CD14-positive monocyte (primary cell): ENCODE data around the genes DENND2A and AGK.

GRCh38 chr7:140083933-140084637 lies 21.3 kb upstream of the PARP12 start:
- CAGE, long polyA plus RNA, result no peak

DNA sequence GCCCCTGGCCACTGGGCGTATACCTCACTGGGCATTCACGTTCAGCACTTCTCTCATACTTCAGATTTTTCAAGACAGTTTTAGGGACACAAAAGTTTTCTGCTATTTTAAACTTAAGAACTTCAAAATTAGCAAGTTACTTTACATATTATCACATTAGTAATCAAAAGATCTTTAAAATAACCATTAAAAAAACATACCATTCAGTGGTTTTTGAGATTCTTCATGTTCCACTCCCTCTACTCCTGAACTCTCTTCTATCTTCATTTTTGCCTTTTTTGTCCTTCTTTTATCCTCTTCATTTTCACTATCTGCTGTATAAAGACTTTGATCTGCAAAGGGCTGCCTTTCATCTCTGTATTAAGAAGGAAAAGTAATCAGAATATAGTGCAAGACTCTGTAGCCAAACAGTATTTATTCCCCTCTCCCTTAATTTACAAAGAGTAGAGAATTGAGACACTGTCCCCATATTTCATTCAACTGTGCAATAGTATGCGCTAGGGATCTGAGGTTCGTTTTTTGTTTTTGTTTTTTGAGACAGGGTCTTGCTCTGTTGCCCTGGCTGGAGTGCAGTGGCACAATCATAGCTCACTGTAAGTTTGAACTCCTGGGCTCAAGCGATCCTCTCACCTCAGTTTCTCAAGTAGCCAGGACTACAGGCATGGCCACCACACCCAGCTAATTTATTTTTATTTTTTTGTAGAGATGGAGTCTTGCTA lies 36.1 kb upstream of the PARP12 start:
- CAGE, long polyA plus RNA, result no peak

- CAGE, long polyA plus RNA, result no peak
These were observed 55.1 kb upstream of the KDM7A start for GRCh38 chr7:140231781-140232457.

DNA sequence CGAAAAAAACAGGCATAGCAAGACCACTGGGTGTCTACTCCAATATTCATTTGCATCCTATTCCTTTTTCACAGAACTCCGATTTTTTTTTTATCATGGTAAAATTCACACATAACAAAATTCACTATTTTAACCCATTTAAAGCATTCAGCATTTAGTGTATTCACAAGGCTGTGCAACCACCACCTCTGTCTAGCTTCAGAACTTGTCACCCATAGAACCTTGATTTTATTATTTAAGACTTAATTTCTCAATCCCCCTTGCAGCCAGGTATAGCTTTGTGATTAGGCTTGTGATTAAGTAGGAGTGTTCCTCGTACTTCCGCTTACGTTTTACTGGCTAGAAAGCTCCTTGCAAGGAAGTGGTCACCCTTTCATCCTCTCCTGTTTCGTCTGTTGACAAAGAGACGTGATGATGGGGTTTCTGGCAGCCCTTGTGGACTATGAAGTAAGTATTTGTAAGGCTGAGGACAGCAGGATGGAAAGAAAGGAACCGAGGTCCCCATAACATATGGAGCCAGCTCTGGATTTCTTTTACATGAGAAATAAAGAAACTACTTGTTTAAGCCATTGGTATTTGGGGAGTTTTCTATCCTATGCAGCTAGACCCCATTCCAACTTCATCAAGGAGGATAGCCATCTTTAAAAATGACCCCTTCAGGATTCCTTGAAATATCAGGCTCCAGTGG lies 86.5 kb upstream of the KDM7A start:
- CAGE, long polyA plus RNA, result no peak

DNA sequence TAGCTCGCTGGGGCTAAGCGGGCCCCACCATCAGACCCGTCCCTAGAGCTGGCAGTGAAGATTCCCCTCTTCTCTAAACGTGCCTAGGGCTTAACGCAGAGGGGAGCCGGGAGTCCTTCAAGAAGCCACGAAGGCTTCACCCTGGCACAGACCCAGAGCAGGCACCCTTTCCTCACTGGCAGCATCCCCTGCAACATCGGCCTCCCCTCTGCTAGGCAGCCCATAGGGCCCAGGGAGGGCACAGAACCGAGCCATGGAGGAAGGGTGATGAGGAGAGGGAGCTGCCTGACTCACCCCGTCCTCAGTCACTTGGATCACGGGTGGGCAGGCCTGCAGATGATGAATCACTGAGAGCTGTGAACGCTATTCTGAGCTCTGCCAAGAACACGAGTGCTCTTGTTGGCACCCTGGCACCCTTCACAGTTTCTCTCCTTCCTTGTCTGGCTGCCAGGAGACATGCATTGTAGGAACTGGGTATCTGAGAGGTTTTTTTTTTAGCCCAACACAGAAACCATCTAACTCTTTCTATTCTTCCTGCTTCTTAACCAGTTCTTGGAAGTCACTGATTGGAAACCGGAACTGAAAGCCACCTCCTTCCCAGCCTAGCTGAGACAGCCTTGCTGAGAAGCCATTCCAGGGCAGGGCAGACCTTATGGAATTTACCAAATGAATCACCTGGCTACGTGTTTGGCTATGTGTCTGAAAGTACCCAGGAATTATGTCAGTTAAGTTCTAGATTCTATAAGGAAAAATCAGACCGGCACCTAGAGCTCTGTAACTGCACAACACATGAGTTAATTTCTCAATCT lies 82.2 kb downstream of the SLC37A3 start:
- CAGE, long polyA plus RNA, result no peak

DNA sequence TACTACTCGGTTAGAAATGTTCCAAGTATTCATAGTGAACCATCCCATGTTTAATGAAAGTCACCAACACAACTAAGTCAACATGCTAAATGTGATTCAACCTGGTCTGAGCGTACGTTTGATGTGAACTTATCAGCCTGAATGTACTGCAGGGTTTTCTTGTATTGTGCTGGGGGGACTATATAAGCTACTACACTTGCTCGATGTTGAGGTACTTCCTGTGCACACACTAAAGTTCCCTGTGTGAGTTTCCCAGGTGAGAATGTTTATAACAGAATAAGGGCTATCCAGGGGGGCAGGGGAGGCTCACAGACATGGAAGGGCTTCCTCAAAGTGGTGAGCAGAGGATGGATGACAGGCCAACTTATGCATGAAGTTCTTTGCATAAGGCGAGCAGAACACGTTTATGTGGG lies 22.0 kb downstream of the SLC37A3 start:
- CAGE, long polyA plus RNA, result no peak

DNA sequence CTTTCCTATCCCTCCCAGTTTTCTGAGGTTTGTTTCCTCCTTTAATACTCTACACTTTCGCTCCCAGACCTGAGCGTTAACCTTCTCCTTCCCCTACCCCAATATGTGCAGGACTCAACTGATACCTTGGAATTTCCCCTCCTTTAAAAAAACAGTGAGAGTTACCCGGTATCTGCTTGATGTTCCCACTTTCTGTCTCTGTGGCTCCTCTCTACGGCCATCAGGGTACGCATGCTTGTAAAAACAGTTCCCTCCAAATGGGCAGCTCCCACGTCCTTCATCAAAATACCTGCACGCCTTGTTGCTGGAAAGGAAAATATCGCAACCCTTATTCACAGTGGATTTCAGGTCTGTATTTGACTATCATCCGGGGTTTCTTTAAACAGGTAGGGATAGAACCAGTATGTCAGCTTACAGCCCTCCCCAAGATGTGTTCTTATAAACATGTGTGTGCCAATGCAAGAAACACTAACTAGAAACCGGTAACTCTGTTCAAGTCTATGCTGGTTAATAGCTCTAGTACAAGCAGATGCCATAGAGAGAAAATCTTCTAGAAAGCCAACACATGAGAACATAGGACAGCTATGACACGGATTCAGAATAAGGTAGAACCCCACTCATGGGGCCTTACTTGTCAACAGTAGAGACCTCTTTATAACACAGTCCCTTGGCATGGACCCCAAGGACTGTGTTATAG lies 24.2 kb downstream of the MKRN1 start:
- CAGE, long polyA plus RNA, result no peak

DNA sequence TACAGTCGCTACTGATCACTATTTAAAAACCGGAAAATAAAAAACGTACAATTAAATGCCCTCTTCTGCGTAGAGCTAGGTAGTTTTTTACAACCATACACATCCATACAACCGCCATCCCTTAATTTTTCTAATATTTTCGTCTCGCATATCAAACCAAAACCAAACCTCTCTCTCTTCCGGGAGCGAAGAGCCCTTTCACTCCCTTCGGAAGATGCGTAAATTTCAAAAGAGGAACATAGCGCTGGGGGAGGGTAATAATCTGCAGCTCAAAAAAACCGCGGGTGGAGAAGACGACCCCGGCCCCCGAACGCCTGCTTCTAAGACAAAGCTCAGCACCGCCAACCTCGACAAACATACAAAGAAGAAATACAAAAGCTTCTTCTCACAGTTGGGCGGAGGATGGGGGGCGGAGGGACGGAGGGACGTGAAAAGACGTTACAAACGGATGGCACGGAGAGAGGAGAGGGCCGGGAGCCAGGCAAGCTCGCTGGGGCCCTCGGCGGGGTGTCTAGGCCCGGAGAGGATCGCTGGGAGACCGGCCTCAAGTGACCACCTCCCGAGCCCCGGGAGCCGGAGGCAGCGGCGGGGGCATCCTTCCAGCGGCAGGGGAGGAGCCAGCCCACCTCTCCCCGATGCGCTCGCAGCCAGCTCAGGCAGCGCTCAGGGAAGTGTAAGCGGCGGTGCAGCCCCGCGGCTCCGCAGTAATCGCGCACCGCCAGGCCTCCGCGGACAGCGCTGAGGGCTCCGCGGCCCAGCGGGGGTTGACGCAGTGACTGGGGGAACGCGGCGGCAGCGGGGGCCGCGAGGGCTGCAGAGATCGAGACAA lies 880 bp downstream of the MKRN1 start:
- CAGE, long polyA plus RNA, result no peak

DNA sequence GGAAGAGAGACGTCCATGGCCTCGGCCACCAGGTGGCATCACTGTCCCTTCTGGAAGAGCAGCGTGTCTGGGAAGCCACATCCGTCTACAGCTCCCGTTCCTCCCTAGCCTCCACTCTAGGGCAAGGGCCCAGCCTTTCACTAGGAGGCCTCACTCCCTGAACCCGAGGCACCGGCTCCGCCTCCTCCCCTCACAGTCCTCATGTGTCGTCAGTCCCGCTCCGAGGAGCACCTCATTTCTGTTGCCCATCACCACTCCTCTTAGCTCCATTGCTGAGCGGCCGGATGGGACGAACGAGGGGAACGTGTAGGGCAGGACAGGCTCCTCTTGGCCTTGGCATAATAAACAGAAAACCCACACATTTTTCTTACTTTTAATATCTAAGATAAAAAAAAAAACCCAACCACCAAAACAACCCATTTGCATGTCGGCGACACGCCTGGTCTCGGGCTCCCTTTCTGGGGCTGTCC lies 38.8 kb upstream of the MKRN1 start:
- CAGE, long polyA plus RNA, result no peak

DNA sequence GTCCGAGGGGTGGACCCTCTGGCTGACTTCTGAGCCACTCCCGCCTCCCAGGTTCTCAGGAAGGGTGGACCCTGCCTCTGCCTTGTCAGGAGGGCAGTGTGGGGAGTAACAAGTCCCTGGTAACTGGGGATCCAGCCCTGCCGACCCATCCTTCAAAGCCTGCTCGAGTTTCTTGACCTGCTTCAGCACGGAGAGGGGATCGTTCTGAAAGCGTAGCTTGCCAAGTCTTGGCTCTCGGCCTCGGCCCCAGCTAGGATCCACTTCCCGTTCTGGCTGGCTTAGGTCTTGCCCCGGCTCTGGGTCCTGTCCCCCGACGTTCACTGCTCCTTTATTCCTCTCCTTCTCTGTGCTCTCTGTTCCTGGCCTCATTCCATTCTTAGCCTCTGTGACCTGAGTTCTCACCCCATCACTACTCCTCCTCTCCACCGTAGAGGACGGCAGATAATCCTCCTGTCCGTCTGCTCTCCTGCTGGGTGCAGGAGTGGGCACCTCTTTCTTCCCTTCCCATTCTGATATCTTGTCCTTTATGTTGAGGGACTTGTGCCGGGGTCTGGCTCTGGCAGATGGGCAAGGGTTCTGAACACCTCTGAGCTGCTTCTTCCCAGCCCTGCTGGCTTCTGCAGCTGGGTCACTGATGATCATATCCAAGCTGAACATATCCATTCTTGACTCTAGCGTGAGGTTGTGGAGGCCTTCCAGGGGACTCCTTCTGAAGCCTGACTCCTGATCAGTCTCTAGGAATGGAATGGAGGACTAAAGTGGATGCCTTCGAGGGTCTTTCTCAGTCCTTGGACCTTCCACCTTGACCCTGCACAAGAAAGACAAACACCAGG lies 38.7 kb downstream of the DENND2A start:
- CAGE, long polyA plus RNA, result no peak

GRCh38 chr7:140604652-140604894 lies 36.0 kb downstream of the DENND2A start:
- CAGE, long polyA plus RNA, result no peak

DNA sequence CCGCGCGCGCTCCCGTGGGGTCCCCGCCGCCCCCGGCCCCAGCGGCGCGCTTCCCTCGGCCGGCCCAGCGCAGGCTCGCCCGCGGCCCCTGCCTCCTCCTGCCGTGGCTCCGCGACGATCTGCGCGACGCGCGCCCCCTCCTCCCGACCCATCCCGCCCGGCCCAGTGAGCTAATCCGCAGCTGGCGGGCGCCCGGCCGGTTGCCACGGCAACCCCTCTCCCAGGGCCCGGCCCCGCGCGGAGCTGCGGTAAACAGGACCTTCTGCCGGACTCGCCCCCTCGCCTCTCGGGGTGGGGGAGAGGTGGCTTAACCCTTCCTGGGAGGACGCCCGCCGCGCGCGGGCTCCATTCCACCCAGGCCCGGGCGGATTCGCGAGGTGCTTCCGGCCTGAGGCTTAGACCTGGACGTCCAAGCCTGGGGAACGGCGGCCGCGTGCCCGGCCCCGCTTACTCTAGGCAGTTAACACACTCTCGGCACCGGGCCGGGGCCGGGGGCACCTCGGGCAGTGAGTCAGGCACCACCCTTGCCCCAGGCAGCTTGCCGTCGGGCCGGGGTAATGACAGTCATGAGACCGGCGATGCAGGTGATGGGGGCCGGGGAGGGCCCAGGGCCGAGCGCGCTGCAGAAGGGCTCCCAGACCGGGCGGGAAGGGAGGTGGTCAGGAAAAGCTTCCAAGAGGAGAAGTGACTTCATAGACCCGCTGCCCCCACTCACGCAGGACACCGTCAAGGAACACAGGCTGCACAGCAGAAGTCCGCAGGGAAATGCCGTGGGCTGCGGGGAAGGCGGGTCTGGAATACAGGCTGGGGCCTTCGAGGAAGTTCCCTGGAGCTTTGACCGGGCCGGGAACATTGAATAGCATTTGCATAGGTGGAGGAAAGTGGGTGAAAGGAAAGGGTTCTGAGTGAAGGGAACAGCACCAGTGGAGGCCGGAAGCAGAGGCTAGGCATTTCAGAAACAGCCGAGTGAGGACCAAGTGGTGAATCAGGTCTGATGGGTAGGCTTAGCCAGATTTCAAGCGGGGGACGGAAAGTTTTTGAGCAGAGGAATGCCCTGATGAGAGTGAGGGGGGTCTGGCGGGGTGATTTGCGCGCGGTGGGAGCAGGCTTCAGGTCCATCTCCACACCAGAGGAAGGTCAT lies at the start of gene DENND2A:
Gene DENND2A, minus strand, starts transcription at position 123 of the 1,141 bp plus-strand sequence.
- CAGE, long polyA plus RNA, result no peak

- CAGE, long polyA plus RNA, result no peak
These were observed 1.2 kb downstream of the ADCK2 start for GRCh38 chr7:140673942-140674350.

GRCh38 chr7:140782848-140783437 lies 86.4 kb downstream of the NDUFB2 start:
- CAGE, long polyA plus RNA, result no peak

DNA sequence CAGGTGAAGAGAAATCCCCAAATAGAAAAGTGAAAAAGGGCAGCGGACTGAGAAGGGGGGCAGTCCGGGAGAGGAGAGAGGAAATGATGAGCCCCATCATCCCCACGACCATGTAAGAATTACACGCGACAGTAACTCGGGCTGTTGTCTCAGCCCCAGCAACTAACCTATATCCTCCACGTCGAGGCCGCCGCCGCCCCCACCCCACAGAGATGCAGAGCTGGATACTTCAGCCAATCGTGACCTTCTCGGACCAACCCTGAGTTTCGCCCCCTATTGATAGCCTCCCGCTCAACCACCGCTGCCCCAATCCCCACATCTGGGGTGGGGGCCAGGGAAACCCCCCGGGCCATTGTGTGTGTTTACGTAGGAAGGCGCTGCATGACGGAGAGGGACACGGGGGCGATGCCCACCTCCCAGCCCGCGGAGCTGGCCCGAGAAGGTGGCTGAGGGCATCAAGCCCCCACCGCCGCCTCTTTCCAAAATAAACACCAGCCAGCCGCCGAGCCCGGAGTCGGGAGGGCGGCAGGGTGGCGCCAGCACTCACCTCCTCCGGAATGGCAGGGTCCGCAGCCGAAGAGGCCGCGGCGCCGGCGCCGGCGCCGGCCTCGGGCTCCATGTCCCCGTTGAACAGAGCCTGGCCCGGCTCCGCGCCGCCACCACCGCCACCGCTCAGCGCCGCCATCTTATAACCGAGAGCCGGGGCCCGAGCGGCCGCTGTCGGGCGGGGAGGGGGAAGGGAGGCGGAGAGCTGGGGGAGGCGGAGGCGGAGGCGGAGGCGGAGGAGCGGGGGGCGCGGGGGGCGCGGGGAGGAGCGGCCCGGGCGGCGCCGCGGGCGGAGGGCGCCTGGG lies 485 bp downstream of the BRAF start:
- CAGE, long polyA plus RNA, result no peak

DNA sequence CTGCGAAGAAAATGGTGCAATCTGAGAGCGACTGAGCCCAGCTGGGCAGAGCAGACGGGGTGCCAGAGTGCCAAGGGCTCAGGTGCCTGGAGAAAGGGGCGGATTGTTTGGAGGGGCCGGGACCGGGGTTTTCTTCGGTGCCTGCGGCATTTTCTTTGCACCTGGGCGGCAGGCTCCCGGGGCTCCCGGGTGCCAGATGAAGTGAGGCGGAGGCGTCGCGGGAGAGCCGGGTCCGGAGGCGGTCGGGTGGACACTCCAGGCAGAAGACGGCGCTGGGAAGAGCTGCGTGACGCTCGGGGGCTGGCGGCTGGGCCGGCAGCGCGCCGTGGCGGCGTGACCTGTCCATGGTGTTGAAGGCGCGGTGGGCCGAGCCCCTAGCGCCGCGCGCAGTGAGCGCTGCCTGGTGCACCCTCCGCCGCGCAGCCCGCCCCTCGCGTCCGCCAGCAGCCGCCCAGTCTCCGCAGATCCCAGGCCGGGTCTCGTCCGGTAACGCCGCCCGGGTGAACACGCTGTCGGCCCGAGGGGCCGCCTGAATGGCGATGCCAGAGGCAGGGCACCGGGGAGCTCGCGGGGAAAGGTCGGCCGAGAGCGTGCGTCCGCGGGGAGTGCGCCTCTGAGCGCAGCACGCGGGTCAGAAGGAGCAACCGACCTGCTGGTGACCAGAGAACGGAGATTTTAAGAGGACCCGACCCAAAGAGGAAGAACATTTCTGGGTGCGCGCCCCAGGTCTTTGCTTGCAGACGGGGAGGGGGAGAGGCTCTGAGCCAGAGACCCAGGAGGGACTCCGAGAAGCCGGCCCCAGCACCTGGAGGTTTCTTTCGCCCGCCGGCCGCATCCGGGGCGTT lies 687 bp upstream of the TMEM178B start:
- CAGE, long polyA plus RNA, result no peak

DNA sequence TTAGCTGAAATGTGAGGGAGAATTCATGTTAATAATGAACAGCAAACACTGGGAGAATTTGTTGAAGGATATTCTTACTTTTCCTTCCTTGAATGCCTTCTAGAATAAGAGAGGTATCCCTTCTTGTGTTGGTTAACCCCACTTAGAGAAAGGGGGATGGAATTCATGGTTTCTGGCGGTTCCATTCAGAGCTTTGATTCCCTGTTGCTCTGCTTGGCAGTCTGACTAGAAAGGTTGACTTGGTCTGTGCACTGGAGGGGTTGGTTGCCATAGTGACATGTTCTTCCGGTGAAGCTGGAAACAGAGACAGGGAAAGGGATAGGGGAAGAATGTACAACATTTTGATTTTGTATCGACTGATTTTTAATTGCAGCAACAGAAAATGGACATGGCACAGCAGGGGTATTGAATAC lies 2.5 kb downstream of the TMEM178B start:
- CAGE, long polyA plus RNA, result no peak

GRCh38 chr7:141551068-141551692 lies at the start of gene AGK:
Gene AGK (plus strand): TSS chr7:141551410.
- CAGE, long polyA plus RNA, result no peak

- CAGE, long polyA plus RNA, result no peak
These were observed 52.6 kb downstream of the DENND11 start for GRCh38 chr7:141649429-141649786.

DNA sequence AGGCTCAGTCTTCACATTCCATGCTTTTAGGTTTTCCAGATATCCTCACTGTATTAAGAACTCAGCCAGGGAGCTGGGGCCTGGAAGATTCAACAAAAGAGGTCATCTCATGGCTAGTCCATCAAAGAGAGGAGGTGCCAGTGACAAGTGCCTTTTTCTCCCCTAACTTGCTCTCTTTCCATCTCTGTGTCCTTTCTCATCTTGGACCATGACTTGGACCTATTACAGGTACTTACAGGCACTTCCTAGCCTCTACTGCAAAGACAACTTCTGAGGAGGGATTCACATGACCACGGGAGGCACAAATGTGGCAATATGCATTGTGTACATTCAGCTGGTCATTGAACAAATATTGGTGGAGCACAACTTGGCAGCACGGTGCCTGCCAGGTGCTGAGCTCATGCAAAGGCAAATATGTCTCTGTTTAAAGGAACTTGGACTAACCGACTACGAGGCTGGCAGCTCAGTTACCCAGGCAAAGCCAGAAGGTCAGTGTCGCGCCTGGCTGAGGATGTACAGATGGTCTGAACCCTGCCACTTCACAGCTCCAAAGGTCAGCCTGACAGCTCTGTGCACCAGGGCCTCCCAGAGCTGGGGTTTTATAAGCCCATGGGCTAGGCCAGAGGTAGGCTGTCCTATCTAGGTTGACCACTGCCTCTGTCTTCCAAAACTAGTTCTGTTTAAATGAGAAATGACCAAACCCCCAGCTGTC lies 6.2 kb downstream of the DENND11 start:
- CAGE, long polyA plus RNA, result no peak